Aortic smooth muscle cell (primary cell): Measurements from ENCODE around the genes NRXN2, RASGRP2, CDC42BPG, PPP2R5B and SYVN1.

DNA sequence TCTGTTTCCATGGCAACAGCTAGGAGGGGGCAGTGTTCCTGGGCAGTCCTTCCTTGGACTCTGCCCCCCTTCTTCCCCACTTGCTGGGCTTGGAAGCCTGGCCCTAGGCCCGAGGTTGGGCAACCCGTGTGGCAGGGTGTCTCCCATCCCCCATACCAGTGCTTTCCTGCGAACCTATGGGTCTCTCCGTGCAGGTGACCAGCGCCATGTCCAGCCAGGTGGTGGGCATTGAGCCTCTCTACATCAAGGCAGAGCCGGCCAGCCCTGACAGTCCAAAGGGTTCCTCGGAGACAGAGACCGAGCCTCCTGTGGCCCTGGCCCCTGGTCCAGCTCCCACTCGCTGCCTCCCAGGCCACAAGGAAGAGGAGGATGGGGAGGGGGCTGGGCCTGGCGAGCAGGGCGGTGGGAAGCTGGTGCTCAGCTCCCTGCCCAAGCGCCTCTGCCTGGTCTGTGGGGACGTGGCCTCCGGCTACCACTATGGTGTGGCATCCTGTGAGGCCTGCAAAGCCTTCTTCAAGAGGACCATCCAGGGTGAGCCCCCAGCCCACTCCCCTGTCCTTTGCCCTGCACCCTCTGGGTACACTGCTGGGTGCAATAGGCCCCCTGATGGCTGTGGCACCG is 1.8 kb downstream of the ESRRA start:
- RRBS = no CpG with 5 or more reads among the region's 15 CpGs

DNA sequence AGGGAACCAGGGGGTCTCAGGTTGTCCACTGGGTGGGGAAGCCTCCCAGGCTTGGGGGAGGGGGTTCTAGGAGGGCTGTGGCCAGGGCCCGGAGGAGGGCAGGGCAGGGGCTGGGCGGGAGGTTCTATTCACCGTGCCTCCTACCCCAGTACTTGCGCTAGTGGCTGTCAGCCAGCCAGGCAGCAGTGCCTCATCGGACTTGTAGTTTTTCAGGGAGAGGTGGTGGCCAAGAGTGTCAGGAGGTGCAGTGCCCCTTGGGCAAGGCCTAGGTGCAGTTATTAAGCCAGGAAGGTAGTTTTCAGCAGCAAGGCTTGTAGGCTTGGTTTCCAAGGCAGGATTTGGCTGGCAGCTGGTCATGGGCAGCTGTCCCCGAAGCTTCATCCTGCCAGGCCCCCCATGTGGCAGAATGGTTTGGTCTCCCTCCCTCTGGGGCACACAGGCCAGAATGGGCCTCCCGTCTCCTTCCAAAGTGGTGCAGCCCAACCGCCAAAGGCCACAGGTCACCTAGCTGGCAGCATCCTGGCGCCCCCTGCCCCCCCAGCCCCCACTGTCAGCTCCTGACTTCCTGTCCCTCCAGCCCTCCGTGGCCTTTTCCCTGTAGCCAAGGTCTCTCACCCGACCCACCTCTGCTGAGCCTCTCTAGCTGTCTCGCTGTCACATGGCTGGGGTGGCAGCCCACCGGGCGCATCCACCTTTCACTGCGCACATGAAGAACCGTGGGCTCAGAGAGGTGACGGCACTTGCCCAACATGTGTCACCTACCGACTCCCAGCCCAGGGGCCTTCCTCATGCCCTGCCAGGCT is 8.5 kb downstream of the CCDC88B start:
- RRBS = no CpG with 5 or more reads among the region's 18 CpGs

- RRBS = no CpG with 5 or more reads among the region's 4 CpGs
These were observed 4.8 kb upstream of the RPS6KA4 start for GRCh38 chr11:64354269-64354488.

- RRBS = under 1% methylated on average over 5 of the region's 10 CpGs
These were observed 457 bp downstream of the RPS6KA4 start for GRCh38 chr11:64359450-64359787.

DNA sequence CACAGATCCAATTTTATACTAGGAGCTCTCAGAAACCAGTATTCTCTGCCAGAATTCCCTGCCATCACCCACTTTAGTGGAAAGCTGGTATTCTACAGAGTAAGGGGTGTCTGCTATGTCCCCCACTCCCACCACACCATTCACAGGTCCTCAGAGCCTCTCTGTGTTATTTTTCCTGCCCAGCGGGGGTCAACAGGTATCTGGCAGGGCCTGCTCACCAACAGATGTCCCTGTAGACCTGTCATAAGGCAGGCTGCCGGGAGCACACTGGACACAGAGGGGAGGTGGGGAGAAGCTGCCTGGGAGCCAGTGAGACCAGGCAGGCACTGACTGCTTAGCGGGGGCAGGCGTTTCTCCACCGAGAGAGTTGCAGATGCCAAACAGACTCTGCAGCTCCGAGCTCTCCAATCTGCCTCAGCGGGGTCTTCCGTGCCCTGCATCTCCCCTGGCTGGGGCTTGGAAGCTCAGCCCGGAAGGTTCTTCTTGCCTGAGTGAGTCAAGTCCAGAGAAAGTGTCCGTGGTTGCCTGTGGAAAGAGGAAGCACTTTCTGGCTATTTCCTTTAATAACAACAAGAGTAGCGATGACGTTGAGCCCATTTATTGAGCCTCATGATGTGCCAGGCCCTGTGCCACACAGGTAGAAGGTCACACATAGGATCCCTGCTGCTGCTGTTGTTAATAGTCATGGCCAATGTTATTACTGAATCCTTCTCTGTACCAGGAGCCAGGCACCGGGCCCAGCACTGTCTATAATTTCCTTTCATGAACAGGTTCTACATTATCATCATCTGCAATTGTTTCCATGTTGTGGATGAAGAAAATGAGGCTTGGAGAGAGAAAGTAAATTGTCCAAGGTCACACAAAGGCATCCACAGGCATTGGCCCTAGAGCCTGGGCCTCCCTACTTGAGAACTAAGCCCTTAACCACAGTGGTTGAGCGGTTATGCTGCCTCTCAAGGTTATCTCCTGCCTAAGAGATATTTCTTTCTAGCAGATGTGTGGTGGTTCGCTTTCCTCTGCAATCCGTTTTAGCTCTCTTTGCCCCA is 26.6 kb downstream of the RPS6KA4 start:
- RRBS = no CpG with 5 or more reads among the region's 16 CpGs

- RRBS = no CpG with 5 or more reads among the region's 19 CpGs
These were observed 89.1 kb downstream of the RPS6KA4 start for GRCh38 chr11:64447739-64448717.

DNA sequence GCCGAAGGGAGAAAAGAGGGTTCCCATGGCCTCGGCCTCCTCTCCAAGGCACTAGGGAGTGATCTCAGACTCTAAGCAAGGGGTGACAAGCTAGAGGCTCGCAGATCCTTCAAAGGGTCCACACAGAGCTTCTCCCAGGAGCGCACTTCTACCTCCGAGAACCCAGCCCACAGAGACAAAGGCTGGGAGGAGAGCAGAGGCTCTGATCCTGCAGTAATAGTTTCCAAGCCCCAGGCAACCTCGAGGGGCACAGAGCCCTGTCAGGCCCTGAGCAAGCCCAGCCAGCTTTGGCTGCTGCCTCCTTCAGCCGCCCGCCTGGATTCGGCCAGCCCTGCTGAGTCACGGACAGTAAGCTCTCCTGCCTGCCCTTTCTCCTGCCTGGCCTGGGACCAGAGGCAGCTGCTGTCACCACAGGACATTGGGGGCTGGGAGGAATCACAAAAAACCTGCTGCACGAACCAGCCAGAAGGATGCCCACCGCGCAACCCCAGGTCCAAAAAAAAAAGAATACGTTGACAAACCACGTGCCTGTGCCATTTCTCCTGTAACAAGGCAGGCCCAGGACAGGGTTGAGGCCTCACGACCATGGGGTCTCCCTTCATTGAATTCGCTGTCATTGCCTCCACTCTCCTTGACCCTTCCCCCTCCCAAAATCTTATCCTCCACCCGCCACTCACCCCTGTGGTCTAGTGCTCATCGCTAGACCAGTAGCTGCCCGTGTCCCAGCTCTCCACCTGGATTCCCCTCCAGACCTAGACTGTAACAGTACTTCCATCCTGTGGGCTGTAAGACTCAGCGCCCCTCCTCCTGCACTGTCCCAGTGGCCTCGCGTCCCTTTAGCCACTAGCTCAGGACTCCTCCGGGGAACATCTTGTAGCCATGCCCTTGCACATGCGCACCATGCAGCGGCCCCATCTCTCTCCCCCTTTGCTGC is 7.6 kb upstream of the SLC22A12 start:
- RRBS = no CpG with 5 or more reads among the region's 26 CpGs

DNA sequence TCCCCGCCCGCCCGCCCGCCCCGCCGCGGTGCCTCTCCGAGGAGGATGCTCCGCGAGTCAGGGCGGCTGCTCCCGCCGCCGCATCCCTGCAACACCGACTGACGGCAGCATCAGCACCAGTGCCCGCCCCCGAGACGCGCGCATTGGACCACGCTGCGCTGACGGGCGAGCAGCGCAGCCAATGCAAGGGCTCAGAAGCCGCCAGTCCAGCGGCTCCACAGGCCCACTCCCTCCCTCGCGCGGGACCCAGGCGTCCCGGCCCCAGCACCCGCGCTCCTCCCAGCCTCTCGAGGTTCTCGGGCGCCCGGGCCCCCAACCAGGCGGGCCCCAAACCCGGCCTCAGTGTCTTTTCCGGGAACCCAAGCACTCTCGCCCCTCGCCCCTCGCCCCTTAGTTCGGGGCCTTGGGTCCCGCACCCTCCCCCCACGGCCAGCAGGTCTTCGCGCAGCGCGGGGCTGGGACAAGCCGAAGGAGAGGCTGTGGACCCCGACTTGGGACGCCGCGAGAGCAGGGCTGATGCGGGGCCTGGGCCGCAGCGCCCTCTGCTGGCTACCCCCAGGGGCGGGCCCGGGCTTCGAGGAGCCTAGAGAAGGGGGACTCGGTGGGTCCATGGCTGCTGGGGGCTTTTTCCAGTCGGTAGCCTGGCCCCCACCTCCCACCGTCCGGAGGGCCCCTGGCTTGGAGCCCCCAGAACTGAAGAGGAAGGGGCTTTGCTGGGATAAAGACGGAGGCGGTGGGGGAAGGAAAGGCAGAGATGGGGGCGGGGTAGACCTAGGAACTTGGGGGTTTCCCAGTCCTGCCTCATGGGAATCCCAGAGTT is at the start of gene NRXN2:
NRXN2 (minus strand) TSS at position 100 of the 820 bp plus-strand sequence.
- RRBS = 3% methylated on average over 13 of the region's 70 CpGs

- RRBS = 3% methylated on average over 6 of the region's 53 CpGs
These were observed at the start of gene RASGRP2 for GRCh38 chr11:64743883-64744675. Gene RASGRP2, minus strand, starts transcription at chr11:64744142.

- RRBS = no CpG with 5 or more reads among the region's 7 CpGs
These were observed 729 bp upstream of the PYGM start for GRCh38 chr11:64760459-64760946.

DNA sequence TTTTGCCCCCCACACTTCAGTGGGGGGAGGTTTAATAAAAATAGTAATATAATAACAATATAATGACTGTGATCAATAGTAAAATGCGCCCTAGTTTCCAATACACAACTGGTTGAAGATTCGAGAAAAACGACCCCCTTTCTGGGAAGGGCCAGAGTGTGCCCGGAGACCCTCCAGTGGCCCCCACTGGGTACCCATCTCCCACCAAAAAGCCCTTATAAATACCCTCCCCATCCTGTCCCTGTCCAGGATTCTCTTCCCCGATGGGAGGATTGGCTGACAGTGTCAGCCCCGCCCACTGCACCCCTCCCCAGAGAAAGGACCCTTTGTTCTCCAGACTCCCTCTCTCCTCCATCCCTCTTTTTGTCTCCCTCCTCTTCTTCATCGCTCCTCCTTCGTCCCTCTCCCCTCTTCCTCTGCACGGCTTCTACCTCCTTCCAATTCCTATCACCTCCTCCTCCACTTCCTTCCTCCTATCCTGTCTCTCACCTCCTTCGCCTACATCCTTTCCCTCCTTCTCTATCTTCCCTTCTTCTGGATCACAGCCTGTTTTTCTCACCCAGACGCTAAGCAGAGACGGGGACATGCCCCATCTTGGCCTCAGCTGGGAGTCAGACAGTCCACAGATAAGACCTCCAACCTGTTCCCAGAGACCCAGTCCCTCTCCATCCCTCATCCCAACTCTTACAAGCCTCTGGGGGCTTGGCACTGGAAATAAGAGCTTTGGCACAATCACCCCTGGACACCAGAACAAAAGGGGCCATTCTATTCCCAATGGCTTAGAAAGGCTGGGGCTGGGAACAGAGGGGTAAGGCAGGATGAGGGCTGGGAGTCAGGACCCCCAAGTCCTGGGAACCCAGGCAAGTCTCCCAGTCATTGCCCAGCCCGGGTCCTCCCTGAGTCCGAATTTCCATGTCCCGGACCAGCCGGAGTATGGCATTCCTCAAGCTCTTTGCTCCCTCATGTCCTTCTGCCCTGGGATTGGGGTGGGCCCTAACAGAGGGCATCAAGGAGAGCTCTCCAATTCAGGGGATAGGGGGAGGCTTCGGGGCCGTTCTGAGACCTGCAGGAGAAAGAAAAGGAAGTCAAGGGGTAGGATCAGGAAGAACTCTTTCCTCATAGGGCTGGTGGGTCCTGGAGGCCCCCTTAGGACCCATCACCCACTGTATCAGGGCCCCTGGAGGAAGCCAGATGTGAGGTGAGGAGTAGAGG is 13.5 kb upstream of the MEN1 start:
- RRBS = no CpG with 5 or more reads among the region's 18 CpGs

- RRBS = under 1% methylated on average over 16 of the region's 123 CpGs
These were observed at the start of gene CDC42BPG for GRCh38 chr11:64843953-64845368. Gene CDC42BPG, minus strand, starts transcription at chr11:64844653.

DNA sequence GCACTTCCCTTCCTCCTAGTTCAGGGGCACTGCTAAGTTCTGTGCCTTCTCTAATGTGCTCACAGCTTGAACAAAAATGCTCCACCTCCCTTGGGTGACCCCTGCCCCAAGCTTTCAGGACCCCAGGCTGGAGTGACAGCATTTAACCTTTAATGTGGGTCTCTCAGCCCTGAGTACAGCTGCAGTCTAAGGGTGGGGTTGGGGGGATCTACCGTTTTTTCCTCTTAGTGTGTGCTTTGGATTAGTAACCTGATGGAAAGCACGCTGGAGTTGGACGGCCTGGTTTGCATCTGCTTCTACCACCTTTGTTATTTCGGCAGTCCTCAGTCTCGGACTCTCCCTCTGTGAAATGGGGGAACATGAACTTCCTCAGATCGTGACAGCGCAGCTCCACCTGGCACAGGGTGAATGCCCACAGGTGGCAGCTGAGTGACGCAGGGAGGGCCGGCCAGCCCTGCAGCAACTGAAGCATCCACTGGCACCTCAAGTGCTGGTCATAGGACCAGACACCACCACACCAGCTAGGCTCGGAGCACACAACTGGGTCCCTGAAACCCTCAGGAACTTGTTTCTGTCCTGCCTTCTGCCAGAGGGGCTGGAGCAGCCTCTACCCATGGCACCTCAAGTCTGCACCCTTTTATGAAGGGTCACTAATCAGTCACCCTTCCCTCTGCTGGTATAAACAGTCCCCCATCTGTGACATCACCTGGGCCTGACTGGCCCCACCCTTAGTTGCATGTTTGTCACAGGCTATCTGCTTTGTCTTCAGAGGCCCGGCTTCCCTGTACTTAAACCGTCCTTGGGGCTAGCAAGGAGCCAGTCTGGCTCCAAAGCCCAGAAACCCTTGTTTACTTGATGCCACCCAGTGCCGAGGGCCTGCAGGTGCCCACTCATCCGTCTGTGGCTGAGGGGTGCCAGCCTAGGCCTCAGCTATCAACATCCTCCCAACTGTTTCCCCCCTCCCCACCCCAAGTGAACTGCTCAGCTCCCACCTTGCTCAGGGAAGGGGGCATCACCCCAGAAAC is 7.4 kb upstream of the CDC42BPG start:
- RRBS = no CpG with 5 or more reads among the region's 14 CpGs

DNA sequence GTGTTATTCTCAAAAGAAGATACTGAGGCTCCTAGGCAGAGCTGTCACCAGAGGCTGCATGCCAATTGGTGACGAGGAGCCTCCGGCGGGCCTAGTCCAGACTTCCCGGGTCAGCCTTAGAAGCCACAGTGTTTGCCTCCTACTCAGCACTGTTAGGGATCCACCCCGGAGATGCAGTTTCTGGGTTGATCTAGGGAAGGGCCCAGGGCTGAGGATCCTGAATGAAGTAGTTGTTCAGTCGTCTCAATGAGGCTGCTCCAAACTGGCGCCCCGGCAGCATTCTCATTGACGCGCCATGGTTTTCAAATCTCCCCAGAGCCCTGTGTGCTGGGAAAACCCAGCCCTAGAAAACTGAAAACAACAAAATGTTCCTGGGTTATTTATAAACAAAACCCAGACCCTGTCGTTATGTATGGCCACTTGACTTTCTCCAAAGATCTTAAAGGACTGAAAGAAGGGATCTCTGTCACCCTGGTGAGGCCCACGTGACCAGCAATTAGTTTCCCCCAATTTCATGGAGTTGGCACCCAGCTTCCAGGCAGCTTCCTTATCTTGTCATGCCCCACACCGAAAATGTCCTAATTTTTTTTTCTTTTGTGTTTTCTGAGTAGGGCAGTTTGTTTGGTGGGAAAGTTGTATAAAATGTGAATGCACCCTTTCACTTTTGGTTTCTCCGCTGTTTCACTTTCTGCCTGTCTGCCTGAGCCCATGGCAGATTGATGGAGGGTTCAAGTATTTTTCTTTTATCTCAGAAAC is 2.0 kb upstream of the EHD1 start:
- RRBS = 63% methylated on average over 5 of the region's 14 CpGs

- RRBS = 70% methylated on average over 3 of the region's 25 CpGs
These were observed 14.7 kb upstream of the EHD1 start for GRCh38 chr11:64892966-64893738.

DNA sequence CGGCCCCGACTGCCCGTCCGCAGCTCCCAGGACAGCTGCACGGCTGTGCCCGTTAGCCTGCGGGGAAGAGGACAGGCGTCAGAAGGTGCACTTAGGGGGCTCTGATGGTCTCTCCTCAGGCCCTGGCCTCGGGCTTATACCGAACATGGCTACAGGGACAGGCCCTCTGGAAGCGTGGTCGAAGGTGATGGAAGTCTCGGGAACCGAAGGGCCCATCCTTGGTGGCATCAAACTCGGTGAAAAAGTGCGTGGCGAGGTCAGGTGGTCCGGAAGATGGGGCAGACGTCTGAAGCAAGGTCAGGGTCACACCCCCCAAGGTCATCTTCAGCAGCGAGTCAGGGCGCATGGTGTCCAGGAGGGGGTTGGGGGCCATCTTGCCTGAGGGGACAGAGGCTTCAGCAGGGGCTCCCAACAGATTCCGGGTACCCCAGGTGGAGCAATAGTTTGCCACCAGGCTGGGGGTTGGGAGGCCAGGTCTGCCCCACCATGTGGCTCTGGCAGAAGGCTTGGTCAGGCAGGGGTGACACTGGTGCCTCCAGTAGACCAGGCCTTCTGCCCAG is 6.0 kb downstream of the ATG2A start:
- RRBS = 90% methylated on average over 1 of the region's 22 CpGs

DNA sequence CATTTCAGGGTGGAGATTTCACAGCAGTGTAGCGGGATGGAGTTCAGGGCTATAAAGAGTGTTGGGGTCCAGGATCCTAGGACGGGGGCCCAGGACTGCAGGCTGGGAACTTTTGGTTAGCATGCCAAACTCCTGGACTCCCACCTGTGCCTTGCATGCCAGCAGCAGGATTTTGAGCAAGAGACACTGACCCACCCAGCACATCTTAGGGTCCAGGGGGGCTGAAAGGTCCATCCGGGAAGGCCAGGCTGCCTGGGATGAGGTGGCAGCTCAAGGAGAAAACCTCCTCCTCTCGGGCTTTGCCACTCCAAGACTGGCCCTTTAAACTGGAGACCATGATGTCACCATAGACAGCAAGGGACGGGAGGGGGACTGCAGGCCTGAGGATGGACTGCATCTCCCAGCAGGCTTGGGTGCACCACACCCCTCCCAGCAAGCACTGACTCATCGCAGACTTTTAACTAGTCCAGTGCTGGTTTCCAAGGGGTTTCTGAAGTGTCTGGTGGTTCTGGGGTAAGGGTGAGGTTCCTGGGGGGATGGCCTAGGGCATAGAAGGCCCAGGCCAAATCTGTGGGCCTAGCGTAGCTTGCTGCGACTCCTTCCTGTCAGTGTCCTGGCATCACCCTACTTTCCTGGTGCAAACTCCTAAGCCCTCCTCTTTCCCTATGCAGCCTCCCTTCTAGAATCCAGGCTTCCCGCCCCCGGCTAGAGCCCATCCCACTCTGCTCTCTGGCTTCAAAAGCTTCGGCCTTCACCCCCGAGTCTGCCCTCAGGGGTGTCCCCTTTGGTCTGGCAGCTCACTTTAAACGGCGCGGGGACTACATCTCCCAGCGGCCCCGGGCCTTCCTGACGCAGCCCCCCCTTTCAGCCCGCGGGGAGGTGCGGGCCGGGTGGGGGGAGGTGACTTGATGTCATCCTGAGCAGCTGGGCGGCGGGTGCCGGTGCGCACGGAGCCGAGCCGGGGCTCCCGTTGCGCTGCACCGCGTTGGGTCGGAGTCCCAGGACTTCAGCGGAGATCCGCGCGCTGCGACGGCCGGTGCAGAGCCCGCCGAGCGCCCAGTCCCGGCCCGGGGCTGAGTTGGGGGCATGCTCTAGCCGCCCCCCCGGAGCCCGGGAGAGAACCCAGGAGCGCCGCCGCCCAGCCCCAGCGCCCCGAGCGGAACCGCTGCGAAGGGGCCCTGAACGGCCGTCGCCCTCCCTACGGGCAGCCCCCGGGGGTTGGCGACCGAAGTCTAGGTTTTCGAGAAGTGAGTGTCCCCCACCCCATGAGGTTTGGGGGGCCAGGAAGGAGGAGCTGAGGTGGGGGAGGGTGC is at the start of gene PPP2R5B:
PPP2R5B (plus strand) TSS at position 908 of the 1,313 bp plus-strand sequence.
- RRBS = 1% methylated on average over 32 of the region's 65 CpGs

DNA sequence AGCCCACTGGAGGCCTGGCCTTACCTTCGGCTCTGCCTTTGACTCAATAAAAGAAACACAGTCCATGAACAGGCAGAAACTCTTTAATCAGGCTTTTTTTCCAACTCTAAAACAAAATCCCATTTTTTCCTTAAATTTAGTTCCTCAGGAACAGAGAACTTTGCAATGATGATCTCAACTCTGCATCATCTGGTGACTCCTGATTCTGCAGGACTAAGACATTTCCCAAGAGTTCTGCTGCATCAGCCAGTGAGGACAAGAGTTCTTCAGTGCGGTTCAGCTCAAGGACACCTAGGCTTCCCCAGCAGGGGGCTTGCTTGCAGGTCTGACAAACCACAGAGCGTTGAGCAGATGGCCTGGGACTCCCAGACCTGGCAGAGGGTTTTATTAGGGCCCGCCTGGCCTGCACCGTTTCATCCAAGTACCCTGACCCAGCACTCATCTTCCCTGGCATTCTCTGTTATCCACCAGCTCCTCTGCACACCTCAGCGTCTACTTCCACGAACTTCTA is 6.4 kb downstream of the CDCA5 start:
- RRBS = no CpG with 5 or more reads among the region's 7 CpGs

DNA sequence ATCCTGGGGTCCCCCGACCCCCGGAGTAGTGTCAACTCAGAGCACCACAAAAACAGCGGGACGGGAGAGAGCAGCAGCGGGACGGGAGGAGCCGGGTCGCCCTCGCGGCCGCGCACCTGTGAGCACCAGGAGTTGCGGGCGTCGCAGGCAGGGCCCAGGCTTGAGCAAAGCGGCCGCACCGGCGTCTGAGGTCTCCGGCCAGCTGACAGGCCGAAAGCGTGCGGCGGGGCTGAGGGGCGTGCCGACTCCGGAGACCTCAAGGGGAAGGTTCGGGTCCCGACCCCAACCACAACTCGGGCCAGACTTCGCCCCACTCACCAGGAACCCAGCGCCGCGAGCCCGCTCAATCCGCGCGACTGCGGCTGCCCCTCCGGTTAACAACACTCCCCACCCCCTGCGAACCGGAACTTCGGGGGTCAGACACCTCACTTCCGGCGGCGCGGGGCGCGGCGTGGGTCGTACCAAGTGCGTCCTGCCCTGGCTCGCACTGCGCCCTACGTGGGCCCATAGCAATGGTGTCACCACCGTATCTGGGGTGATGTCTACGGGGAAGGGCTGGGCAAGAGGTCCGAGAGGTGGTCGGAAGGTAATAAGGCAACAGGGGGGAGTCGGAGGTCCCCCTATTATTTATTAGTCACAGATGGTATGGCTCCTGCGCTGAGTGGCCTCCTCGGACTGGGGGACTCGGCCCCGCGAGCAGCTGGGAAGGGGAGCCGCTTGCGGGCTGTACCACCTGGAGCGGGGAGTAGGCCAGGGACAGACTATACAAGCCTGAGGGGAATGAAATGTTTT is at the start of gene SYVN1:
SYVN1 (minus strand) TSS at position 382 of the 792 bp plus-strand sequence.
- RRBS = 3% methylated on average over 30 of the region's 68 CpGs

DNA sequence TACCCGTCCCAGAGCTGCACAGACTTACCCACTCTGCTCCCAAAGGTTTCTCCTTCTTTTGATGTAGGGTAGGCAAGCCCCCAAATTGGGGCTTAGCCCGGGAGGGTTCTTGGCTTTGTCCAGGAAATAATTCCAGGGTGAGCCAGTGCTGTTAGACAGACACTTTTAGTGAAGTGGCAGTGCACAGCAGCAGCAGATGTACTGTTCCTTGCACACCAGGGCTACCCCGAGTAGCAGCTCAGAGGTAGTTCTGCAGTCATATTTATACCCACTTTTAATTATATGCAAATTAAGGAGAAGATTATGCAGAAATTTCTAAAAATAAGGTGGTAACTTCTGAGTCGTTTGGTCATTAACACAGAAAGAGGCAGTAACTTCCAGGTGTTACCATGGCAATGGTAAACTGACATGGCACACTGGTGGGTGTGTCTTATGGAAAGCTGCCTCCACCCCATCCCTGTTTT is 12.2 kb upstream of the SYVN1 start:
- RRBS = no CpG with 5 or more reads among the region's 4 CpGs